ENCODE results near the gene TTYH3.

DNA sequence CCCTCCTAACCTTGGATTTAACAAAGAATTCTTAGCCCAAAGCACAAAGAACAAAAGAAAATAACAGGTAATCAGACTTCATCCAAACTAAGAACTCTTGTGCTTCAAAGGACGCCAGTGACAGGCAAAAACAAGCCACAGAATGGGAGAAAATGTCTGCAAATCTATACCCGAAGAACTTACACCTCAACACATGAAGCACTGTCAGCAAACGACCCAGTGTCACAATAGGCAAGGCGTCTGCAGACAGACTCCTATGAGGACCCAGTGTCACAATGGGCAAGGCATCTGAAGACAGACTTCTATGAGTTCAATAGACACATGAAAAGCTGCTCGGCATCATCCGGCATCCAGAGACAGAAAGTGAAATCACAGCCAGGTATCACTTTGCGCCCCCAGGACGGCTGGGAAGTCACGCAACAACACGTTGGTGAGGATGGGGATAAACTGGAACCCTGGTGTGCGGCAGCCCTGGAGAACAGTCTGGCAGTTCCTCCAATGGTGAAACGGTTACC, 273.2 kb downstream of the ELFN1 start:
- CAGE, long polyA plus RNA, result no peak
- RRBS, result no CpG with 5 or more reads among the region's 12 CpGs

GRCh38 chr7:2014433-2014816, 218.3 kb downstream of the MAD1L1 start:
- CAGE, long polyA plus RNA, result no peak
- RRBS, result 97% methylated on average over 5 of the region's 26 CpGs

GRCh38 chr7:2065007-2065290, 167.8 kb downstream of the MAD1L1 start:
- CAGE, long polyA plus RNA, result no peak
- RRBS, result no CpG with 5 or more reads among the region's 3 CpGs

- CAGE, long polyA plus RNA, result no peak
- RRBS, result 98% methylated on average over 3 of the region's 31 CpGs
Measured at GRCh38 chr7:2109792-2110677, 122.7 kb downstream of the MAD1L1 start.

GRCh38 chr7:2309750-2310600, 4.3 kb downstream of the SNX8 start:
- CAGE, long polyA plus RNA, result no peak
- RRBS, result 88% methylated on average over 1 of the region's 31 CpGs

- CAGE, long polyA plus RNA, result no peak
- RRBS, result no CpG with 5 or more reads among the region's 10 CpGs
Measured at GRCh38 chr7:2410413-2410921, 7.1 kb downstream of the CHST12 start.

- CAGE, long polyA plus RNA, result no peak
- RRBS, result no CpG with 5 or more reads among the region's 8 CpGs
Measured at GRCh38 chr7:2493244-2493759, 17.1 kb upstream of the GRIFIN start.

DNA sequence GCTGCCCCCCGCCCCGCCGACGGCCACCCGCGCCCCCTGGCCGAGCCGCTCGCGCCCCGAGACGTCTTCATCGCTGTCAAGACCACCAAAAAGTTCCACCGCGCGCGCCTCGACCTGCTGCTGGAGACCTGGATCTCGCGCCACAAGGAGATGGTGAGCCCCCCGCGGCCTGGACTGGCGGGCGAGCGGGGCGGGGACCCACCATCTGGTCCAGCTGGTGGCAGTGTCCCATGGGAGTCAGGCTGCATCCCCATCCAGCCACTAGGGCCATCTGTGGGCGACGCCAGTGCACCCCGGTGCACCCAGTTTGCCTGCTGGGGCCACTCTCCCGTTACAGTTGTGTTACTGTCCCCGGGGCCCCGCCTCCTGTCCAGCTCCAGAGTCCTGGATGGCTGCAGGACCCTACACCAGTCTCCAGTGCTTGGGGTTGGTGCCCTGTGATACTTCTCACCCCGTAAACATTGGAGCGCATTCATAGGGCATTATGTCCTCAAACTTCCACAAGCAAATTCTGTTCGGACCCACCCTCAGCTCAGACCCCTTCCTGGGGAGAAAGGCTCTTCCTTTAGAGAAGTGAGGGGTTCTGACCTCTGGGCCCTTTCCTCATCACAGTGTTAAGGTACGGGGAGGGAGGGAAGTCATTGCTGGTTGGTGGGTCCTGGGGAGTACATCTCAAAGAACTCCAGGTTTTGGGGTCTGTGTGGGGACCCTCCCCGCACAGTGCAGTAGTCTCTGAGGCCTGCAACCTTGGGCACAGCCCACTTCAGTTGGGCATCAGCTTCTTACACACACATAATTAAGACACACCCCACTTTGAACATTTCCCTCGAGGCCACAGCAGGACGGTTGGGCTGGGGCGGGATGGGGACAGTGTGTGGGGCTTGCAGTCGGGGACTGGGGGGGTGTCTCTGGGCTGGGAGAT, 828 bp downstream of the LFNG start:
- CAGE, long polyA plus RNA, result no peak
- RRBS, result 5% methylated on average over 3 of the region's 41 CpGs

- CAGE, long polyA plus RNA, result no peak
- RRBS, result 13% methylated on average over 2 of the region's 19 CpGs
Measured at GRCh38 chr7:2553851-2554759, 1.2 kb downstream of the BRAT1 start.

DNA sequence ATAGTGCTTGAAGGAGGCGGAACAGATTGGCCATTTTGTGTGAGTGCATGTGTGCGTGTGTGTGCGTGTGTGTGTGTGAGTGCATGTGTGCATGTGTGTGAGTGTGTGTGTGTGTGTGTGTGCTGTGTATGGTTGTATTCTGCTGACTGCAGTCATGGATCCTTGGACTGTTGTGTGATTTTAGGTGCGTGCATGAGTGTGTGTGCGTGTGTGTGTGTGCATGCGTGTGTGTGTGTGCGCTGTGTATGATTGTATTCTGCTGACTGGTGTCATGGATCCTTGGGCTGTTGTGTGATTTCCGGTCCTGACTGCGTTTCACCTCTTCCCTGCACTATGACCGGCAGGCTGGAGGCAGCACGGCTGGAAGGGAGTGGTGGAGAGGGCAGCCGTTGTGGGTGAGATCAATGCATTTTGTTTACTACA, 6.3 kb downstream of the IQCE start:
- CAGE, long polyA plus RNA, result no peak
- RRBS, result no CpG with 5 or more reads among the region's 12 CpGs

DNA sequence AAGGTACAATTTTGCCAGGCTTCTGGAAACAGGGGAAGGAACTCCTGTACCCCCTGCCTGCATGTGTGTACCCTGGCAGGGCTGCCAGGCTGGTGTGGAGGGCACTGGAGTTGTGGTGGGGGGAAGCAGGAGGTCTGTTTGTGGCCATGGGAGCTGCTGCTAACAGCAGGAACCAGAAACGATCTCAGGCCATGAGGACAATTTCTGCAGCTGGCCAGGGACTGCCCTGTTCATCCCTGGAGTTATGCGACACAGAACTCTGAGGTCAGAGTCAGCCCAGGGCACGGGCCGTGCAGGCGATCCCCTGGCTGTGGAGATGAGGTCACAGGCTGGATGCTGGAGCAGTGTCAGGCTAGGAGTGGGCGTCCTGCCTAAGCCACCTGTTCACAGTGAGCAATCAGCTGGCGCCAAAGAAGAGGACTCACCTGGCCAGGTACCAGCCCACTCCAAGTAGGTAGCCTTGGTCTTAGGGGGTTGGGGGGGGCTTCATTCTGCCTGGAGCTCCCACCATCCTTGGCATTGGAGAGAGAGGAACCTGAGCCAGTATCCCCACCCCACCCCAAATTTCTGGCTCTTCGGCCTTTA, 2.1 kb upstream of the TTYH3 start:
- CAGE, long polyA plus RNA, result no peak
- RRBS, result no CpG with 5 or more reads among the region's 8 CpGs

DNA sequence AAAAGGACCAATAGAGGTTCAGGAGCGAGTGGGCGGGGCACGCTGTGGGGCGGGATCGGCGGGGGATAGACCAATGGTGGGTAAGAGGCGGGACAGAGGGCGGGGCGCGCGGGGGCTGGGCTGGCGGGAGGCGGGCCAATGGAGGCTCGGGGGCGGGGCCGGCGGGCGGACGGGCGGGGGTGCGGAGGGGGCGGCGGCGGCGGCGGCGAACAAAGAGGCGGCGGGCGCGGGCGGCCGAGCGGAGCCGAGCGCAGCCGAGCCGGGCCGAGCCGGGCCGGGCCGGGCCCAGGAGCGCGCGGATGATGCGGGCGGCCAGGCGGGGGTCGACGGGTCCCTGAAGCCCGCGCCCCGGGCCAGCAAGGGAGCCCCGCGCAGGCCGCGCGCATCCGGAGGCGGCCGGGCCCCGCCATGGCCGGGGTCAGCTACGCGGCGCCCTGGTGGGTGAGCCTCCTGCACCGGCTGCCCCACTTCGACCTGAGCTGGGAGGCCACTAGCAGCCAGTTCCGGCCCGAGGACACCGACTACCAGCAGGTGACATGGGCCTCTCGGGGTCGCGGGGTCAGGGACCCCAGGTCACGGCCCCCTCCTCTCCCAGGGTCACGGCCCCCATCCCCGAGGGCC, at the start of gene TTYH3:
Gene TTYH3 (plus strand): TSS at position 239 of the 621 bp plus-strand sequence.
- CAGE, long polyA plus RNA, result no peak
- RRBS, result 1% methylated on average over 40 of the region's 77 CpGs

- CAGE, long polyA plus RNA, result no peak
- RRBS, result 90% methylated on average over 9 of the region's 24 CpGs
Measured at GRCh38 chr7:2661951-2662429, 26.0 kb upstream of the AMZ1 start.

GRCh38 chr7:2664291-2664964, 23.6 kb upstream of the AMZ1 start:
- CAGE, long polyA plus RNA, result no peak
- RRBS, result no CpG with 5 or more reads among the region's 12 CpGs

DNA sequence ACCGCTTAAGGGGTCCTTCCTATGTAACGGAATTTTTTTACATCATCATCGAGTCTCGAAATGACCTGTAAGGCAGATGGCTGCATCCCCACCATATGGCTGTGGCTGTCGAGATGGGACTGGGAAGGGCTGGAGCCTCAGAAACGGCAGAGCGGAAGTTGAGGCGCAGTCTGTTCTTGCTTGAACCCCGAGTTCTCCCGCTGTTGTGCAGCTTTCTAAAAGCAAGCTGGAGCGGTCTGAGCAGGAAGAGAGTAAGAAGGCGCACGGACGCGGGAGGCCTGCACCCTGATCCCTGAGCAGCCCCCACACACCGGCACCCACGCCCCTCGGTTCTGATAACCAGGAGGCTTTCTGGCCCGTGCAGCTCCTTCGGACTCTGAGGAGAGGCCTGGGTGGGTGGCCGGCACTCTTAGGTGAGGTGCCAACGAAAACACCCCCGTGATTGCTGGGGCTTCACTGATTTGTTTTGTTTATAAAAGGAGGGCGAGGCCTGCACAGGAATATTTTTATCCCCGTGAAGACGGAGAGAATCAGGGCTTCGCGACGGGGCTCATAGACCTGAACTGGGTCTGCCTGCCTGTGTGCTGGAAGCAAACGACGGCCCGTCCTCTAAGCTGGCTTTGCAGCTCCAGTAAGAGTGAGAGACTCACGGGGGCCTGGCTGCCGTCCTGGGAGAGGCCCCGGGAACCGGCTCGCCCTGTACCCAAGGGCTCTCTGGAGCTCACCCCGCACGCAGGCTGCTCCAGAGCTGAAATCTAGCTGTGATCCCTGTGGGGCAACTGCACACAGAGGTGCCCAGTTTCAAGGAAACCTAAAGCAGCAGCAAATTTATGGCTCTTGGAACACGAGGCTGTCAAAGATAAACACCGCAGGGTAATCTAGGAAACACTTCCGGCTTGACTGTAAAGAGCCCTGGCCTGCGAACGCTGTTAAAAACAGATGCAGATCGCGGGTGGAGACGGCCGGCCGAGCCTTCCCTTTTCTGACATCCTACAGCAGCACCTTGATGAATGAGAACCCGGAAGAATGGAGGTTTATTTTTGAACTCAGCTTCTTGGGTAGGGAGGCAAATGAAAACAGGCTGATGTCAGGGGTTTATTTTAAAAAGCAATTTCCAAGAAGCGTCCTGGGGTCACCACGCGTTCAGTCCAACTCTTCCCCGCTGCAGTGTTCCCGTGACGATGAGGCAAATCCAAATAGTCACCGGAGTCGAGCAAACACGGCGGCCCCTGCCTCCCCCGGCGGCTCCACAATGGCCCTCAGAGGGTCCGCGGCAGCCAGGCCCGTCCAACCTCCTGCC, 29.2 kb downstream of the AMZ1 start:
- CAGE, long polyA plus RNA, result no peak
- RRBS, result 46% methylated on average over 11 of the region's 65 CpGs

- CAGE, long polyA plus RNA, result no peak
- RRBS, result no CpG with 5 or more reads among the region's 31 CpGs
Measured at GRCh38 chr7:2724964-2725845, 37.2 kb downstream of the AMZ1 start.

GRCh38 chr7:2777777-2778211, 66.3 kb downstream of the GNA12 start:
- CAGE, long polyA plus RNA, result no peak
- RRBS, result no CpG with 5 or more reads among the region's 6 CpGs

DNA sequence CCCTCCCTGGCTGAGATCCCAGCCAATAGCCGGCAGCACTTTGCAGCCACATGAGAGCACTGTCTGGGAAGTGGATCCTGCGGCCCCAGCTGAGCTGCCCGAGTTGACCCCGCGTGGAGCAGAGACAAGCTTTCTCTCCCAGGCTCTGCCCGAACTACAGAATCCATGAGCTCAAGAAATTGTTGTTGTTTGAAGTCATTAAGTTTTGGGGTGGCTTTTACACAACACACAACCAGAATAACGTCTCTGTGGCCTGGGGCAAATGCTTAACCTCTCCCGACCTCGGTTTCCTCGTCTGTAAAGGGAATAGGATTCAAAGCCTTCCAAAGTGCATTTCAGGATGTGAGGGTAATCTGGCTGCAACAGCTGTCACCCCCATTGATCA, 44.9 kb downstream of the CARD11 start:
- CAGE, long polyA plus RNA, result no peak
- RRBS, result no CpG with 5 or more reads among the region's 10 CpGs

DNA sequence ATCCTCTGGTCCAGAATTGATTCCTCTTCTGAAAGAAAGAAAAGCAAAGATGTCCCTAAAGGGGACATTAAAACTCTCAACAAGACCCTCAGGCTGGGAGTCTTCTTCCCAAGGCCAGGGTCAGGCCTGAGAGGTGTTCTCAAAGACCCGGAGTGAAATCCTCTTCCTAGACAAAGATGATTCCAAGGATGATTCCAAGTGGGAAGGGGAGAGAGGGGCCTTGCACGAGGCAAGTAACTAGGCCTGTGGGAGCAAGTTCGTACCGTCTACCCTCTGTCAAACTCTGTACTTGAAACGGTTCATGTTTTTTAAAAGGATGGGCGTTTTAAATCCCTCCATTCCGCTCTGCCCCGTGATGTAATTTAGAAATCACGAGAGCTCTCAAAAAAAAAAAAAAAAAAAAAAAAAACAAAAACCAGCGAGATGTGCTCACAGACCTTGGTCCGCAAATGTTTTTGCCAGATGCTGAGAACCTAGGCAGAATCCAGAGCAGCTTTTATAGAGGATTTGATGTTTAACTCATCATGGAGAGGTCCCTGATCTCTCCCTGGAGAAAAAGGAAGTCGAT, 114.6 kb upstream of the CARD11 start:
- CAGE, long polyA plus RNA, result no peak
- RRBS, result no CpG with 5 or more reads among the region's 12 CpGs

DNA sequence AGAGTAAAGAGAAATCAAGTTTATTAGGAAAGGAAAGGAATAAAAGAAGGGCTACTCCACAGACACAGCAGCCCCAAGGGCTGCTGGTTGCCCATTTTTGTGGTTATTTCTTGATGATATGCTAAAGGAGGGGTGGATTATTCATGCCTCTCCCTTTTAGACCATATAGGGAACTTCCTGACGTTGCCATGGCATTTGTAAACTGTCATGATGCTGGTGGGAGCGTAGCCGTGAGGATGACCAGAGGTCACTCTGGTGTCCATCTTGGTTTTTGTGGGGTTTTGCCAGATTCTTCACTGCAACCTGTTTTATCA, 115.4 kb upstream of the CARD11 start:
- CAGE, long polyA plus RNA, result no peak
- RRBS, result no CpG with 5 or more reads among the region's 3 CpGs